Thoracic aorta (tissue), 1 donor: ENCODE results near the genes SAMD7 and SLC7A14.

DNA sequence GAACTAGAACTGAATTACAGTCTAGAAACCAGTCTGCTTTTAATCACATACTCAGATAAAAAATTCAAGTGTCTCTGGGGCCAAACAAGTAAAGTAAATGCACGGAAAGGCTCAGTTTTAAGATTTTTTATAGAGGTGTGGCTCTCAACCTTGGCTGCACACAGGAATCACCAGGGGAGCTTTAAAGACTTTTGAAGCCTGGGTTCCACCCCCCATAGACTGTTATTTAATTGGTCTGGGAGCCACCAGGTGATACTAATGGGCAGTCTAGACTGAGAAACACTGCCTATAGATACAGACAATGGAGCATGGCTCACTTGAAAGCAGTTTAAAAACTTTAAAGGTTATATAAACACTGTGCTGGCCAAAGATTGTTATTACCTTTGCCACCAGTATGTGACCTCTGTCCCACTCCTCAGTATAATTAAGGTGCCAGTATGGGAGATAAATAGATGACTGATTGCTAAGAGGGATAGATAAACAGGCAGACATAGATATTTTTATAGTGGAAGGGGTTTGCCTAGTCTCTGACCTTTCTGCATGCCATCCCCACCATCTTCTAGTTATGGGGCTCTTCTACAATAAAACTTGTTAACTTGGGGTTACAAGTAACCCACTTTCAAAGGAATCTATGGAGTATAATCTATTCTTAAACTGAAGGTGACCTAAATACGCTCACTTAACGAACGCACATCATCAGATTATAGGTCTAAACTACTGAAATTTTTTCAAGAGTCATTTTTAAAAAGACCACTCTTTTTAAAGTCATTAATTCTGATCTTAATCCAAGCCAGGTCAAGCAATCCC is 3.7 kb downstream of the GOLIM4 start:
- RAMPAGE, long total RNA = no peak

DNA sequence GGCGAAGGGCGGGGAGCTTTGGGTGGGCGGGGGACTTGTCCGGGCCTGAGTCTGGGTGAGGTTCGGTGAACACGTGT is 291 bp upstream of the GOLIM4 start:
- RAMPAGE, long total RNA = no peak

GRCh38 chr3:169112056-169112506 is 551.4 kb downstream of the MECOM start:
- RAMPAGE, long total RNA = no peak

- RAMPAGE, long total RNA = no peak
Measured at GRCh38 chr3:169133570-169134336, 529.8 kb downstream of the MECOM start.

DNA sequence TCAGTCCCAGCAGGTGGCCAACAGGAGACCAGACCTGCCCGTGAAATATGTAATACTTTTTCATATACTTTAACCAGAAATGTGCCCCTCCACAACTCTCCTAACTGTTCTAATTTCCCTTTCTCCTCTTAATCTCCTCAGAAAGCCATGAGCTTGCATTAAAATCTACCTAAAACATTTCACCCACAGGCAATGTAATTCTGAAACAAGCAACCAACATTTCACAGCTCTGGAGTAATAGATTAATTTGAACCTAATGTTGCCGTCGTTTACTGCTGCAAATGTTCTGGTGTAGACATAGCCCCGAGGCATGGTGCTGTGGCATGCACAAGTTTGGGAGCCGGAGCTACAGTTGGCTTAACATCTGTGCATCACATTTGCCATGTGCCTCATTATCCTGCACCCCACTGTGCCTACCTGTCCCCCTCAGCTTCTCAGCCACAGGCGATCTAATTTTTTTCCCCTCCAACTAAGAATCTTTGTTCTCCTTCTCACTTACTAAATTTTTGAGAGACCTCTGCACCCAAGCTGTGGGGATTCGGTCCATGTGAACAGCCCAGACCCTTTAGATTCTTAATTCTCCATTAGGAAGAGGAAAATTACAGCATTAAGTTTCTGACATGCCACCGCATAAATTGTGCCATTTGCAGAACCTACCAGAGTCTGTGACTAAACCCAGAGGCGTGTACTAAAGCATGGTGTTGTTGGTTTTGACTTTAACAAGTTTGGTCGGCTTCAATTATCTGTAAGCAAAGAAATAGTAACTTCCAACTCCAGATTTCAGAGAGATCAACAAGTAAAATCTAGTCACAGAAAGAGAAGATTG is 419.3 kb downstream of the MECOM start:
- RAMPAGE, long total RNA = no peak

DNA sequence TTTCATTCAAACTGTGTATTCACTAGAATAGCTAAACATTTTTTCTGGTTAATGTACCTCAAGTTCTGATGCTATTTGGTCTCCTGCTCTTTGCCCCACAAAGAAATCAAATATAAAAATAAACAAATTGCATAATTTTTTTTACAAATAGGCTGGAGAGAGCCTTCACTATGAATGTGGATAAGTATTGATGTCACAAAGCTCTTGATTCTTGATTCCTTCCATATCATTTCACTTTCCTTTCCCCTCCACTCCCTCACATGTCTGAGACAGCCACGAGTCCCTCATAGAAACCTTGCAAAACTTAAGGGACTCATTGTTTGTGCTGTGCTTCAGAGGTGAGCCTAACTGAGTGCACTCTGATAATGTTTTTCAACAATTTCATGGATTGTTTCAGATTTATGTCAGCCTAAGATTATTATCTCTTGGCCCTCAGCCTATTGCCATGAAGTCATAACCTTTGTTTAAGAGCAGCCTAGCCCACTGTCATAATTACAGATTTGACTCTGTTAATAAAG is 363.7 kb downstream of the MECOM start:
- RAMPAGE, long total RNA = no peak

DNA sequence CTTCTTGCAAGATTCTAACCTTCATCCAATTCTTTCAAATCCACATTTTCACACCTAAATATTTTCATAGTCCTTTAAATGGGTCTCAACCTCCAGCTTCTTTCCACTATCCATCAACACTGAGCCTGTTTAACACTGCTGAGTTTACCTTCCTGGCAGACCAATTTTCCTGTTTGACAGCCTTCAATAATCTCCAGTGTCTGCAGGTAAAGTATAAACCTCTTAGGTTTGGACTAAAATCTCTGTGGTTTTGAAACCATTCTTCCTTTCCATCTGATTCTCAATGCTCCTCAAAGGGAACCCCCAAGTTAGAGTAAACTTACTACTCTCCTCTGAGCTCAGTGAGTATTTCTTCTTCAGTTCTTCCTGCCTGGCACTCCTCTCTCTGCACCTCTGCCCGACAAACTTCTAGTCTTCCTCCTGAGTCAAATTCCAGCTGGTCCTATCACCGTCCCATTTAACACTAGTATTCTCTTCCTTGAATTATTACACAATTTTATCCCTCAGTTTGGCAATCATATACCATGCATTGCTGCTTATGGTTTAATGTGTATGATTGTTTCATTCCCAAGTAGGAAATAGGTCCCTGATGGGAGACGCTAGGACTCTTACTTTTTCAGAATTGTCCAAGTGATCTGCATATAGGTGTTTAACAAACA is 279.9 kb downstream of the MECOM start:
- RAMPAGE, long total RNA = no peak

GRCh38 chr3:169659601-169660494 is 3.7 kb downstream of the MECOM start:
- RAMPAGE, long total RNA = start-site peak on the minus strand at chr3:169659976-169660082, 27 reads

DNA sequence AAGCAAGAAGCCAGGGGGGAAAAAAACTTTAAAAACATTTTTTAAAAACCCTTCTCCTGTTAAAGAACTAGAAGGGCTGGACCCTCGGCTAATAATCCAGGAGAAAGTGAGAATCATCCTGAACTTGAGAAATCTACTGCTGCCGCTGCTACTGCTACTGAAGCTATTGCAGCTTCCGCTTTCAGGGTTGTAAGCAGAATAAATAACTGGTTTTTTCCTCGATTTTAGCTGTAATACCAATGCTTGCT is 420 bp upstream of the MECOM start:
- RAMPAGE, long total RNA = no peak

DNA sequence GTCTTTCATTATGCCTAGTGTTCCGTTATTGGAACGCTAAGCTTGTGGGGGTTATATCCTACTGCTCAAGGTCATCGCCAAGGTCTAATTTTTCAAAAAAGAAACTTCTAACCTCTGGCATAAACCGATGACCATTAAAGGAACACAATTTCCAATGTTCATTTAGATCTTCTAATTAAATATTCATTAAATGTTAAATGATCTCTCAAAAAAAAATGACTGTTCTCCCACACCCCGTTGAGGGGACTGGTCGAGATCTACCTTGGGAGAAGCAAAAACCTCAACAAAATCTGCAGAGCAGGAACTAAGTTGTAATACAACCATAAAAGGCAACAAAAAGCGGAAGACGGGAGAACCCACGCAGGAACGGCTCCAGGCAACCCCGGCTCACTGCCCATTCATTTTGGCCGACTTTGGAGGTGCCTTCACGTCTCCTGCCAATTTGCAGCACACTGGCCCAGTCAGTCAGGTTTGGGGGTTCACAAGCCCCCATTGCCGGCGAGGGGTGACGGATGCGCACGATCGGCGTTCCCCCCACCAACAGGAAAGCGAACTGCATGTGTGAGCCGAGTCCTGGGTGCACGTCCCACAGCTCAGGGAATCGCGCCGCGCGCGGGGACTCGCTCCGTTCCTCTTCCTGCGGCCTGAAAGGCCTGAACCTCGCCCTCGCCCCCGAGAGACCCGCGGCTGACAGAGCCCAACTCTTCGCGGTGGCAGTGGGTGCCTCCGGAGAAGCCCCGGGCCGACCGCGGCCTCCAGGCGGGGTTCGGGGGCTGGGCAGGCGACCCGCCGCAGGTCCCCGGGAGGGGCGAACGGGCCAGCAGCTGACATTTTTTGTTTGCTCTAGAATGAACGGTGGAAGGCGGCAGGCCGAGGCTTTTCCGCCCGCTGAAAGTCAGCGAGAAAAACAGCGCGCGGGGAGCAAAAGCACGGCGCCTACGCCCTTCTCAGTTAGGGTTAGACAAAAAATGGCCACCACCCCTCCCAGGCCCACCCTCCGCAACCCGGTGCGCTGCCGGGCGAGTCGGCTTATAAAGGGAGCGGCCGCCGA is 5.0 kb downstream of the ACTRT3 start:
- RAMPAGE, long total RNA = no peak

- RAMPAGE, long total RNA = no peak
Measured at GRCh38 chr3:169813775-169814536, 1.3 kb upstream of the LRRC34 start.

DNA sequence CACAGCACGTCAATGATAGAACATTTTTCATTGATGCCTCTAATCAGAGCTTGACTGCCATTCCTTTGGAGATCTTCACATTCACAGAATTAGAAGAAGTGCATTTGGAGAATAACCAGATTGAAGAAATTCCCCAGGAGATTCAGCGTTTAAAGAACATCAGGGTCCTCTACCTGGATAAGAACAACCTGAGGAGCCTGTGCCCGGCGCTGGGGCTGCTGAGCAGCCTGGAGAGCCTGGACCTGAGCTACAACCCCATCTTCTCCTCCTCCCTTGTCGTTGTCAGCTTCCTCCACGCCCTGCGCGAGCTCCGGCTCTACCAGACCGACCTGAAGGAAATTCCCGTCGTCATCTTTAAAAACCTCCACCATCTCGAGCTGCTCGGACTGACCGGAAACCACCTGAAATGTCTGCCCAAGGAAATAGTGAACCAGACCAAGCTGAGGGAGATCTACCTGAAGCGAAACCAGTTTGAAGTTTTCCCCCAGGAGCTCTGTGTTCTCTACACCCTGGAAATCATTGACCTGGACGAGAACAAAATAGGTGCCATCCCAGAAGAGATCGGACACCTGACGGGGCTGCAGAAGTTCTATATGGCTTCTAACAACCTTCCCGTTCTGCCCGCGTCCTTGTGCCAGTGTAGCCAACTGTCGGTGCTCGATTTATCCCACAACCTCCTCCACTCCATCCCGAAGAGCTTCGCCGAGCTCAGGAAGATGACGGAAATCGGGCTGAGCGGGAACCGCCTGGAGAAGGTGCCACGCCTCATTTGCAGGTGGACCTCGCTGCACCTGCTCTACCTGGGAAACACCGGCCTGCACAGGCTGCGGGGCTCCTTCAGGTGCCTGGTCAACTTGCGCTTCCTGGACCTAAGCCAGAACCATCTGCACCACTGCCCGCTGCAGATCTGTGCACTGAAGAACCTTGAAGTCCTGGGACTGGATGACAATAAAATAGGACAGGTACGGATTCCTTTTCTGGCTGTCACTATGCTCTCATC is 9.6 kb upstream of the LRRC34 start:
- RAMPAGE, long total RNA = no peak

DNA sequence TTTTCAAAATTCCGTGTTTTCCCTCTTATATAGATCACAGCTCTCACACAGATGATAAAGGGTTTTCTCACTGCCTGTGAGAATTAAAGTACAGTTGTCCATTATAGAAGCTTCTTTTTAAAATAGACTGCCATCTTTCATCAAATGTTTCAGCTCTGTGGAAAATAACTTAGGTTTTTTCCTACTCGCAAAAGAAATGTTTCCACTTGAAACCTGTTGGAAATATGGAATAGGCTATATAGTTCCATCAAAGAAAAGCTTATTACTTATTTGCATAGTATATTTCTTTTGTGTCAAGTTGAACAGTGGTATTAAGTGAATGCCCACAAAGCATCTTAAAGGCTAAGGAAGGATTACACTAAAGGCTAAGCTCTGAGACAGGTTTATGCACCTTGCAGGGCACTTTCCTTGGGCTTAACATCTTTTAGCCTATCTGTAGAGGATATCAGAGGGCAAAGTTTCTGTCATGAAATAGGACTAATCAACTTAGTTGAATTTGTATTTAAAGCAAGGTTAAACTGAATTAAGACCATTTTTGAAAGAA is at the start of gene SAMD7:
Gene SAMD7, plus strand, starts transcription at position 411 of the 544 bp plus-strand sequence.
- RAMPAGE, long total RNA = no peak

- RAMPAGE, long total RNA = no peak
Measured at GRCh38 chr3:169965337-169965987, 1.1 kb upstream of the SEC62 start.

DNA sequence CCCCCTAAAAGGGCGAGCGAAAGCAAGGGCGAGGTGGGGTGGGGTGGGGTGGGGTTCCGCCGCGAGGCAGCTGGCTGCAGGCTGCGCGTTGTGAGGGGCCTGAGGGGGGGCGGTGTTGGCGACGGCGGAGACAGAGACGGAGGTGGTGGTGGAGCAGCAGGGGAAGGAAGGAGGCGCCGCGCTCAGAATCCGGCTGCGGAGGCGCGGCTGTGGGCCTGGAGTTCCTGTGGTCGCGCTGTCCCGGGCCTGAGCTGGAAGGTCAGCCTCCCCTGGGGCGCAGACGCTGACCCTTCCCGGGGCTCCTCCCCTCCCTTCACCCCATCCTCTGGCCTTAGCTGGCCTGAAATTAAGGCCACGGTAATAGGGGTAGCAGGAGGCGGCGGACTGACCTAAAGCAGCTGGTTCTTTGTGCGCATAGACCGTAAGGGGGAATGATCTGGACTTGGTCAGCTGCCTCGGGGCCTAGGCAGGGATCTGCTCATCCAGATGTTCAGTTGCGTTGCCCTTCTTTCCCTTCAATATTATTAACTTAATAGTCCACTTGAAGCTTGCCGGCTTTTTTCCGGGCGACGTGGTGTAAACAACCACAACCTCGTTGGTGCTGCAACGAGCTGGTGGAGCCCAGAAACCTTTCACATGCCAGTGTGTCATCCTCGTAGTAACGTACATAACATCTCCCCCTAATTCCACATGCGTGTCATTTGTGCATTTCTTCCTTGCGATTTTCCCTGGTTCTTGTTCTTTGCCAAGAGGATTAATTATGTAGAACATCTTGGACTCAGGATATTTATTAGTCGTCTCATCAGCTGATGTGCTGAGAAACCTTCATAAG is 532 bp downstream of the SEC62 start:
- RAMPAGE, long total RNA = no peak

DNA sequence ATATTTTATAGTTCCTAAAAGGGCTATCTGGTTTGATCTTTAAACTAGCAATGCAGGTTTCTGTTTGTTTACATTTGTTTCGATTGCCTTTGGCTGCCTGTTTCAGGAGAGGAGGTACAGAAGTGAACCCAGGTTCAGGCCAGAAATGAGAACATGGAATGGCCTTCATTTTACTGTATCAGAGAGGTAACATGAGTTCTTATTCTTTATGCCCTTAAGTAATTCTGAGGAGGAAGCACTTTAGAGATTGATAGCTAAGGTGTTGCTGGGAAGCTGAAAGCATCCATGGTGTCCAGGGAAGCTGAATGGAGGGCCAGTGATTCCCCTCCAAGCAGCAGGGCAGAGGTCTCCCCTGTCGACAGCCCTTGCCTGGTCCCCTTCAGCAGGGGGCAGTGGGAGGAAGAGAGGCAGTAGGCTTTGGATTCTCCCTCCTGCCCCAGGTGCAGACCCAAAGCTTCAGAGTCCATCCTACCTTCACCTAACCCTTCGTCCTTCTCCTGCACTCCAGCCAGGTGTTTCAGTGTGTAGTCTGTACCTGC is 9.0 kb downstream of the GPR160 start:
- RAMPAGE, long total RNA = no peak

GRCh38 chr3:170128635-170129609 is 52.6 kb downstream of the PHC3 start:
- RAMPAGE, long total RNA = no peak

- RAMPAGE, long total RNA = no peak
Measured at GRCh38 chr3:170357810-170358726, 553 bp downstream of the SKIL start.

DNA sequence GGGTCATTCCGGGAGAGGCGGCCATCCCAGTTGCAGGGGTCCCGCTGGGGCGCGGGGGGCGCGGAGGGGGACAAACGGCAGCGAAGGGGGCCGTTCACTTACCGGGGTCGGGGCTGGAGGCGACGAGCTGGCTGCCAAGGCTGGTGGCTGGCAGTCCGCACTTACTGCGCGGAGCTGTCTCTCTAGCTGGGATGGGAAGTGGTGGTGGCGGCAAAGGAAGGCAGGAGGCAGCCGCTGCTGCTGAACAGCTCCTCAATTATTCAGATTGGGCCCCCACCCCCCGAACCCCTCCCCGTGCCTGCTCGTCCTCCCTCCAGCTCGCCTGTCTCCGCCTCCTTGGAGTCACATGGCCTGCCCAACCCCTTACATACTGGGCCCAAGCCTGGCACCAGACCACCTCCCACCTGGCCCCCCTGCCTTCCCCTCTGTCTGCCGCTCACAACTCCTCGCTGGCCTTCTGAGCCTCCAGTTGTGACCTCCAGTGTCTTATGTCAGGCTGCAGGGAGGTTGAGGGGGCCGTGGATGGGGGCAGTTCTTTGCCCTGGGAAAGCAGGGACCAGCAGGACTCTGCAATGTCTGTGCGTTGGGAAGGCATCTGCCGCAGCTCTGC is at the start of gene SLC7A14:
Gene SLC7A14, minus strand, starts transcription at position 267 of the 610 bp plus-strand sequence.
- RAMPAGE, long total RNA = no peak

GRCh38 chr3:170751159-170751829 is 118.7 kb downstream of the RPL22L1 start:
- RAMPAGE, long total RNA = no peak